Tongue (tissue), 2 donors: ENCODE results near the genes CD58 and CD2.

- RAMPAGE, long total RNA: no peak
Observed at GRCh38 chr1:116380845-116381317, 7.8 kb downstream of the ATP1A1 start.

DNA sequence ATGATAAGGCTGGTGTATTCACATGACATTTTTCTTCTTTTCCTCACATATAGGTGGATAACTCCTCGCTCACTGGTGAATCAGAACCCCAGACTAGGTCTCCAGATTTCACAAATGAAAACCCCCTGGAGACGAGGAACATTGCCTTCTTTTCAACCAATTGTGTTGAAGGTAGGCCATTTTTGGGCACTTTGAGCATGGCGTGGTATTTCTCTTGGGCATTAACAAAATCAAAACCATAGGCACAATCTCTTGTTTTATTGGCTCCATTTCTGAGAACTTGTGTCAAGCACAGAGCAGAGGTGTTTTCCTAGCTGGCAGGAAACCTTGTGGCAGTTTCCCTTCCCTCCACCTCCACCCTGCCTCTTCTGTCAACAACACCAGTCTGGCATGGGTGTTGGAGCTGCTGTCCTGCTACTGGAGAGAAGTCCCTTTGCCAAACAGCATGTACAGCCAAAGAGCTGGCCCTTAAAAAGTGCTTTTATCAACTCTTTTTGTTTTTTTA lies 15.9 kb downstream of the ATP1A1 start:
- RAMPAGE, long total RNA: no peak

DNA sequence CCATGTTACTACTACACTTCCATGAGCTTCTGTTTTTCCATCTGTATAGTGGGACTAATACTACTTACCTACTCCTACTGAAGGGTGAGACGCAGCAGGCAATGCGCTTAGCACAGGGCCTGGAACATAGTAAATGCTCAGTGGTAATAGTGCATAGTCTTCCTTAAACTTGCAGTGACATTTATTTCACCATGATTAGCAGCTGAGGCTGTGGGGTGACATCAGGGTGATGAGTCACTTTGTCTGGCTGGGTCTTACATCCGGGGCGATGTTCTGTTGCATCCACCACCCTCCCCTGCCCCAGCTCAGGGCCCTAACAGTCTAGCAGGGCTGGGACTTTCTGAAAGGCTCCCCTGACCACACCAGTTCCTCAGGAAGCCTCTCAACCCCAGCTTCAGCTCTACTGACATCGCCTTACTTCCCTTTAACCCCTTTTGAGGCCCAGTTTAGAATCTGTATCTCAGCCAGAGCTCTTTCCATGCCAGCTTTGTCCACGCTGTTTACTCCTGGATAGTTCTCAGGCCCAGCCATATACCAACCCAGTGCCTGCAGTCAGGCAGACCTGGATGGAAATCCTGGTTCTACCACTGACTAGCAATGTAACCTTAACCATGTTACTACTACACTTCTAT lies 66.4 kb downstream of the CD58 start:
- RAMPAGE, long total RNA: no peak

GRCh38 chr1:116569761-116570101 lies 1.1 kb downstream of the CD58 start:
- RAMPAGE, long total RNA: no peak

GRCh38 chr1:116570222-116571351 lies at the start of gene CD58:
CD58 (minus strand) TSS chr1:116571026.
- RAMPAGE, long total RNA: start-site peak on the minus strand at chr1:116570977-116570997, 80 and 55 reads in 2 replicates

GRCh38 chr1:116754029-116754770 lies at the start of gene CD2:
CD2 (plus strand) TSS chr1:116754430.
- RAMPAGE, long total RNA: no peak

GRCh38 chr1:116878322-116878543 lies 31.5 kb upstream of the PTGFRN start:
- RAMPAGE, long total RNA: no peak

DNA sequence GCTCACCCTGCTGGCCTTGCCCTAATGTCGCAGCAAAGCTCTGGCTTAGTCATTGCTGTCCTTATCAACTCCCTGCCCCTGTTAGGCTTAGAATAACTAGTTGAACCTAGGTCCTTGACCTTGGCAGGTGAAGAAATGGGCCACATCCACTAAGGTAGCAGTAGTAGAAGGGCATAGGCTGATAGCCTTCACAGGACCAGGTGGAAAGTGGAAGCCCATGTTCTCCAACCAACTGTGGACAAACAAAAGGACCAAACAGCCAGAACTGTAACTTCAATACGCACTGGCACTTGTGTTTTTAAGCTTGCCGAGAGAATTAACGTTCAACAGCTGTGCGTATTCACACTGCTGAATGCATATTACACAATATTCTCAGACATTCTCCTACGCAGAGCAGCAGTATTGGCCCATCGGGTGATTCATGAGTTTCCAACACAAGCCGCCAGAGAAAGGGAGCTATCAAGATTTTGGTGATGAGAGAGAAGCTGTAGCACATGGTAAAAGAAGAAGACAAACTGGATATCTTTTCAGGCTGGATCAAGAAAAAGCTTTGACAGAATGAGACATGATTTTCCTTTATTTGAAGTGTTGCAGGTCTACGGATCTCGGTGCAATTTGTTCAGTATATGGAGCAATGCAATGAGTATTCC lies 27.6 kb upstream of the PTGFRN start:
- RAMPAGE, long total RNA: no peak

DNA sequence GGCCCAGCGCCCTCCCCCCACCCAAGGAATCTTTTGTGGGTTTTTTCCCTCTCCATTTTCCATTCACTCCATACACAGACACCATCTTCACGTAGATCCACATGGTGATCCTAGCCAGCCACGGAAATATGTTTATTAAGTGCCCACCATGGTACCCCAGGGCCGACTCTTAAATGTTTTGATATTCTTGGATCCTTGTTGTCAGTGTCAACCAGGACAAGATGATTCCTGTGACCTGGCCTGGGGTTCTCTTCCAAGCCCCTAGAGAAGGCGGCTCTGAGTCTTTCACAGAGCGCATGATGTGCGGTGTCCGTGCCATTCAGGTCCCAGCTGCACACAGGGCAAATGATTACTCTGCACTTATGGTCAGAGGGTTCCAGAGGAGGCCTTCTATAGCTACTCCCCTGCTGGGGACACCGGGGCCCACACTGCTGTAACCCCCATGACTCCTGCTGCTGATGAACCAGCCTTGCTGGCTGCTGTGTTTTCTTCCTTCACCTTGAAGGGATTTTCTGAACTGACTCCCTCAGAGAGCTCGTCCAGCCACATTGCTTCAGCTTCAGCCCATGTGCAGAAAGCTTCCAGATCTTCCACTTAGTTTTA lies 1.4 kb downstream of the PTGFRN start:
- RAMPAGE, long total RNA: no peak

DNA sequence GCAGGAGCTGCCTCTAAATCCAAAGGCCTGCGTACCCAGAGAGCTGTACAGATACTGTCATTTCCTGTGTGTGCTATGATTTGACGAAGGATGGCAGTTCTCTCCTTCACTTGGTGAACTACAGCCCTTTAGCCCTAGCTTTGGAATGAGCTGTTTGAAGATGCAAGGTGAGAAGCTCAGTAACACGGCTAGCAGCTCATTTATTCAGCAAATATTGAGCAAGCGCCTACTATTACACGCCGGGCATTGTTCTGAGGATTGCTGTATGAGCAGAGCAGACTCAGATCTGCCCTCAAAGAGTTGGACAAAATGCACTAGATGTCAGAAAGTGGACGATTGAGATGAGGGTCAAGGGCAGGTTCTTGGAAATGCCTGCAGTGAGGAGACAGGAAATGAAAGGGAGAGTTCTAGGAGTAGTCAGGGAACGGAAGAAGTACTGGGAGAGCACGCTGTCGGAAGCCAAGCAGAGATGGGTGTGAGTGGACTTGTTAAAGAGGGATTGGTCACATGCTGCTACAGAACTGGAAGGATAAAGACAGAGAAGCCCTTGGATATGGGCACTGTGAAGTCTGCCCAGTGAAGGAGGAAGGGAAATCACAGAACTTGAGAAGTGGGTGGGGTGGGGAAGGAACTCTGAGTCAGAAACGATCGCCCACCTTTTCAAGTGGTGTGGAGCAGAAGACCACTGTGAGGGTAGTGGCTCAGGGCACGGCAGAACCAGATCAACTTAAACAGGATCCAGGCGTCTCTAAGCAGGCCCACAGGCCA lies 7.0 kb downstream of the PTGFRN start:
- RAMPAGE, long total RNA: no peak

DNA sequence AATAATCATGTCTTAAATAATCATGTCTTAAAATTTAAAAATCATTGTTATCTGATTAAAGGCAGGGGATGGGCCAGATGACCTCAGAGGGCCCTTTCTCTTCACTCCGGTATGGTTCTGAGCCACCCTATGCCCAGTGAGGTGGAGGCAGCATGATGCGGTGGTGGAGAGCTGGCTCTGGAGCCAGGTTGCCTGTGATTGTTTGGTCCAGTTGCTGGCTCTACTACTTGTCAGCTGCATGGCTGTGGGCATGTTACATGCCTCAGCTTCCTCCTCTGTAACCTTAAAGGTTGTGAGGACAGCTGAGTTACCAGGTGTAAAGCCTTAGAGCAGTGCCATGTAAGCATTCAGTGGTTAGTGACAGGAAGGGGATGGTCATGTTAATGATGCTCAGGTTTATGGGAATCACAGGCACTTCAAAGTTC lies 32.5 kb downstream of the PTGFRN start:
- RAMPAGE, long total RNA: no peak

- RAMPAGE, long total RNA: no peak
Observed at GRCh38 chr1:117074846-117075291, 14.7 kb downstream of the TTF2 start.

GRCh38 chr1:117358019-117358426 lies 9.2 kb upstream of the MAN1A2 start:
- RAMPAGE, long total RNA: no peak

GRCh38 chr1:117367672-117367875 lies 325 bp downstream of the MAN1A2 start:
- RAMPAGE, long total RNA: no peak

- RAMPAGE, long total RNA: no peak
Observed at GRCh38 chr1:117368665-117369096, 1.4 kb downstream of the MAN1A2 start.

GRCh38 chr1:117571572-117571859 lies 34.3 kb upstream of the TENT5C start:
- RAMPAGE, long total RNA: no peak

- RAMPAGE, long total RNA: no peak
Observed at GRCh38 chr1:117631972-117632707, 26.3 kb downstream of the TENT5C start.

- RAMPAGE, long total RNA: no peak
Observed at GRCh38 chr1:117656055-117656931, 50.4 kb downstream of the TENT5C start.

DNA sequence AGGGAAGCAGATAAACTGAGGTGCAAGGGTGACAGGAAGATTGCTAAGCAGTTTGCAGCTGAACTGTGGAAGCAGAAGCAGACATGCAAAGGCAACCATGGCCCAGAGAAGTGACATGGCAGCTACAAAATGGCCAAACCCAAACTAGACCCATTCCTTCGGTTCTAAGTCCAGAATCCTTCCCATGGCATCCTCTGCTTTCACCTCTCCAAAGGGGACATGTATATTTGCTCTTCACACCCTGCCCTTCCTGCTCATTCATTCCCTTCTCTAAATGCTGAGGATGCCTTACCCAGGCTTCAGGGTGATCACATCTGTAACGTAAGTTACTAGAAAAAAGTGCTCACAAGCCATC lies 74.4 kb downstream of the TENT5C start:
- RAMPAGE, long total RNA: no peak

- RAMPAGE, long total RNA: no peak
Observed at GRCh38 chr1:117682356-117682866, 76.6 kb downstream of the TENT5C start.